Left ventricle myocardium (tissue), 1 donor: Measurements from ENCODE around the genes CTAGE1 and TMEM241.

DNA sequence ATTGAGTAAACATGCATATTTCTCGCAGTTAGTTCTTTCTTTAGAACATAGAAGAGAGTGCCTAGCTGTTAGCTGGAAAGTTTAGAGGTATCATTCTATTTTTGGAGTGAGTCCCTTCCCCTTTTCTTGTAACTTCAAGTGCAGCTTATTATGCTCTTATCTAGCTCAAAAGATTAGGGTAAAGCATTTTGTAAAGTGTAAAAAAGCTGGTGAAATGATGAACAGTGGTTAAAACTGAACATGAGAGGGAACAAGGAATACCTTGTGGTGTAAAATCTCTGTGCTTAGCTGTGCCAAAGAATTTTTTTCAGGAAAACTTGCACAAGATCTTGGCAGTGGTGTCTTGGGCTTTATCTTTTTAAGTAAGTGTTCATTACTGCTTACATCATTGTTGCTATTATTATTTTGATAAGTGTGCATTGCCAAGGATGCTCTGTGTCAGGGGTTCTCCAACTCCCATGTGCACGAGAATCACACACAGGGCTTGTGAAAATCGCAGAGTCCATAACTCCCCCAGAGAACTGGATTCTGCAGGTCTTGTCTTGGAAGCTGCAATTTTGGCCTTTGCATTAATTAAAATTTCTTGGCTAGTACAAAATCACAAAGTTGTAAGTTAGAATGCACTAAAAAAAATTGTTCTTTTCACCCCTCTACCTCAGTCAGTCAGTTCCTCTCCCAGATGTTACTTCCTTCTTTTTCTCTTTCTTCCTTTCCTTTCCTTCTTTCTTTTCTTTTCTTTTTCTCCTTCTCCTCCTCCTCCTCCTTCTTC lies 37.6 kb downstream of the GATA6 start:
- PRO-cap: no peak

GRCh38 chr18:22210198-22210991 lies 41.0 kb downstream of the GATA6 start:
- PRO-cap: no peak

- PRO-cap: no peak
Measured at GRCh38 chr18:22322010-22322576, 95.6 kb downstream of the CTAGE1 start.

- PRO-cap: unidirectional peak, plus-strand start at chr18:22324318
Measured at GRCh38 chr18:22324010-22324459, 93.7 kb downstream of the CTAGE1 start.

- PRO-cap: bidirectional peak, plus-strand start at chr18:22324913, minus-strand start at chr18:22324953; bidirectional peak, plus-strand start at chr18:22325090, minus-strand start at chr18:22324994
Measured at GRCh38 chr18:22324460-22325259, 93.1 kb downstream of the CTAGE1 start.

- PRO-cap: no peak
Measured at GRCh38 chr18:22345199-22346178, 72.2 kb downstream of the CTAGE1 start.

DNA sequence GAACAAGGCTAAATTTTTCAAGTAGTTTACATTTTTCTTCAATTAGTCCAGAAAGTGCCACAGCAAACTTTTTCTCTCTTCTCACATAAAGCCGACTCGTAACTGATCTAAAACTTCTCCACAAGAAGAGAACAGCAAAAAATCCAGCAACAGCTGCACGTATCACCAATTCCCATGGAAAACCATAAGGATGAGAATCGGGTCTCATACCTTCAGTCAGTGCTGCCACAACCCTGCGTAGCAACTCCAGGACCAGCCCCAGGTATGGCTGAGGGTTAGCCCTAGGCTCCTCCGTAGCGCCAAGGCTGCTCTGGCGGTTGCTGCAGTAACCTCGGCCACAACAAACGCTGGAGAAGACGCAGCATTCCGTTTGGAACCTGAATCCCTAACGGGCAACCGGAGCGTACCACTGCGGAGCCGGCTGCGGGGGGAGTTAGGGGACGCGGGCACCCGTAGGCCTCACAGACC lies at the start of gene CTAGE1:
CTAGE1 (minus strand) TSS at position 312 of the 468 bp plus-strand sequence.
- PRO-cap: no peak

DNA sequence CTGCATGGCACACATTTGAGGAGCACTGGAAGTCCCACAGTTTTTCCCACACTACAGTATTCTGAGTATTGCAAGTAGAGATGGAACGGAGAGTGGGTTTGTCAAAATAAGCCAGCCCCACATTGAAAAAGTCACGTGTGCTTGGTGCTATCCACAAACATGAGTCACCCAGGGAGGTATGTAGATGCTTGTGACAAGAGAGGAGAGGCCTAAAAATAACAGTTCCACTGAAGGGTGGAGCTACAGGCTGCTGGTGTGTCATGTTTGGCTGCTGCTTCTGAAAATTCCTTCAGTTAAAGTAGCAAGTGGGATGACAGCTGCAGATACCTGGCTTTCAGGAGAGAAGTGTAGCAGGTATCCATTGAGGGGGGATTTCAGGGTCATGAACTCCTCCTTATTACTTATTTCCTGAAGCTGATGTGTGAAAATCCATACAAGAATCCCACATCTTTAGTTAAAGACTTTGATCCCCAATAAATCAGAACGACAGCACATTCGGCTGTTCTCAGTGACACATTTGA lies 48.4 kb upstream of the CTAGE1 start:
- PRO-cap: bidirectional peak, plus-strand start at position 292 of the sequence, minus-strand start at position 165 of the sequence

DNA sequence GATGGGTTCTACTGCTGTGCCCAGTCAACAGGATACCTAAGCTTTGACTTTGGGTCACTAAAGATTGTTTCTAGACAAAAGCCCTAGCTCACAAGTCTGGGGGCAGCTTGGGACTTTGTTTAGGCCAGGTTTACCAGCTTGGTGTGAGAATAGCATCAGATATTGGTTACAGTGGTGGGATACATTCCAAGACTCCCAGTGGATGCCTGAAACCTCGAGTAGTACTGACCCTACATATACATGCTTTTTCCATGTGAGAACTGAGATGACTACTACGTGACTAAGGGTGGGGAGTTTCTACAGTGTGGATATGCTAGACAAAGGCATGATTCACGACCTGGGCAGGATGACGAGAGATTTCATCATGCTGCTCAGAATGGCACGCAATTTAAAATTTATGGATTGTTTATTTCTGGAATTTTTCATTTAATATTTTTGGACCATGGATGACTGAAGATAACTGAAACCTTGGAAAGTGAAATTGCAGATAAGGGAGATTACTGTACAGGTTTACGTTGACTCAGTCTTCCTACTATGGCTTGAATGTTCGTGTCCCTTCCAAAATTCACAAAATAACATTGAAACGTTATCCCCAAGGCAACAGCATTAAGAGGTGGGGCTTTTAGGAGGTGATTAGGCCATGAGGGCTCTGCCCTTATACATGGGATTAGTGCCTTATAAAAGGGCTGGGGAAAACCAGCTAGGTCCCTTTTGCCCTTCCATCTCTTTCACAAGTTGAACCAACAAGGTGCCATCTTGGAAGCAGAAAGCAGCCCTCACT lies 50.2 kb upstream of the CTAGE1 start:
- PRO-cap: no peak

- PRO-cap: no peak
Measured at GRCh38 chr18:22489708-22490220, 72.0 kb upstream of the CTAGE1 start.

- PRO-cap: no peak
Measured at GRCh38 chr18:22609431-22610188, 191.9 kb upstream of the CTAGE1 start.

DNA sequence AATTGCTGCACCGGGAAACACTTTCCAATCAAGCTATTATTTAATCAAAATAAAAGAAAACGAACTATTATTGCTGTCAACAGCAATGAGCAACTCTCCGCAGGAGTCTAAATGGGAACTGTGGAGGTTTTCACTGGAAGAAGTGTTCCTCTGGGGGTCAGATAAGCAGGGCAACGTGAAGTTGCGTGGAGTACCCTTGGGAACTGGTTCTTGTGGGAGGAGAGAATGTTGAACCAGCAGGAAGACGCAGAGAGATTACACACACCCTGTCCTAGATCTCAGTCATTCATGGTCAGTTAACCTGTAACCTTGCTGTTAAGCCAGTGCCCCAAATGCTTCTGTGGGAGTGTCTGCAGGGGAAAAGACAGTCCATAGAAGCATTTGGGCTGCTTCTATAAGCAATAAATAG lies 20.4 kb upstream of the CABLES1 start:
- PRO-cap: no peak

GRCh38 chr18:23437208-23438205 lies at the start of gene TMEM241:
TSS of gene TMEM241 (minus strand) at chr18:23437961.
- PRO-cap: bidirectional peak, plus-strand start at chr18:23438094, minus-strand start at chr18:23437961

DNA sequence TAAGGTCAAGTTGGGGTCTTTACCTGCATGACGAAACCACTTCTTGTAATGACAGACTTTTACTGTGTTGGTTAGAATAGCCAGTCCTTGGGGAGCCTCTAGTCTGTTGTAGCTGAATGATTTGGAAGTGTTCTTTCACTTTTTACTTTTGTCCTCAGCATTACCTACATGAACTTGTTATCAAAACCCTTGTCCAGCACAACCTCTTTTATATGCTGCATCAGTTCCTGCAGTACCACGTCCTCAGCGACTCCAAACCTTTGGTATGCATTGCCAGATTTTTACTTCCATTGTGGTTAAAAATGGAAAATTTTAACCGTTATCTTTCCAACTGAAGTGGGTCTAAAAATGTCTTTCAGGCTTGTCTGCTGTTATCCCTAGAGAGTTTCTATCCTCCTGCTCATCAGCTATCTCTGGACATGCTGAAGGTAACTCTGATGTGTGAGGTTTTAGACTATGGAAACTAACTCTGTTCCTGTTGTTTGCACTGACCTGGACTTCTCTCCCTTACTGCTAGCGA lies 26.6 kb downstream of the RMC1 start:
- PRO-cap: no peak

DNA sequence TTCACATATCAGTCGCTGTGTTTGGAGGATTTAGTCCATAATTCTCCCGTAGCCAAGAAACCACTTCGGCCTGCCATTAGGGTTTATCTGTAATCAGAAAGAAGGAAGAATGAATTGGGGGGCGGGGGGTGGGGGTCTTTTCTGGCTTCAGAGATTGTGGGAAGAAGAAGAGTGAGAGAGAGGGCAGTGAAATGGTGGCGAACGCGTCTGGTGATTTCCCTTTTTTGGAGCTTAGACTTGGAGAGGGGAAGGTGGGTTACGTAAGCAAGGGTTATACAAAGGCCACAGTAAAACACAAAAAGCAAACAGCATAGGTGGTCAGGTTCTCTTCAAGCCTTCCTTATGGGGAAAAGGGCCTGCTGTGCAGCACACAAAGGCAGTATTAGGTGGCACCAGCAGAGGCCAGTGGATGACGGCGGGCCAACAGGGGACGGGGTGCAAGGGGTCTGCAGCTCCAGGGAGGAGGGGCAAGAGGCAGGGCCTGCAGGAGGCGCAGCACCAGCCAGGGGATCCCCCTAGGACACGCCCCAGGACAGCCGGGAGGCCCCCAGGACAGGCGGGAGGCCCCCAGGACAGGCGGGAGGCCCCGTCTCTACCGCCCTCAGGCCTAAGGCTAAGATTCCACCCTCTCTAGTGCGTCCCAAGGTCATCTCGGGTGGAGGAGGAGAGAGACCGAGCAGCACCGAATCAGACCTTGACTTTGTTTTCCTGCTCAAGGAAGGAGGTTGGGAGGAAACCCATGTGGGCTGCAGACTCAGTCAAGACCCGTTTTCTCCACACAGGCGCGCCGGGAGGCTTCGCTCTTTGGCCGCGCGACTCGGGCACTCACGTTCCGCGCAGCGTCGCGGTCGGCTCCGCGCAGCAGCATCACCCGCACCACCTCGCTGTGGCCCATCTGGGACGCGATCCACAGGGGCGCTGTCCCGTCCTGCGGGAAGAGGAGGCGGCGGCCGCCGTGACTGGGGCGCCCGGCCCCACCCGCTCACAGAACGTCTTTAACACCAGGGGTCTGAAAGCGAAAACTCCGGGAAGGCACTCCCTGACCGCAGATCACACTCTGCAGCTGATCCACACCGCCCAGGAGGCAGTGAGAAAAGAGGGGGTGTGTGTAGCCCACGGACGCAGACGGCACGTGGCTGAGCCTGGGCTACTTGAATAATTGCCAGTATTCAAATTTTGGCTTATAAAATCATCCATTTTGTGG lies 32.8 kb upstream of the NPC1 start:
- PRO-cap: unidirectional peak, minus-strand start at position 827 of the sequence

GRCh38 chr18:23663390-23663666 lies 617 bp upstream of the ANKRD29 start:
- PRO-cap: no peak

DNA sequence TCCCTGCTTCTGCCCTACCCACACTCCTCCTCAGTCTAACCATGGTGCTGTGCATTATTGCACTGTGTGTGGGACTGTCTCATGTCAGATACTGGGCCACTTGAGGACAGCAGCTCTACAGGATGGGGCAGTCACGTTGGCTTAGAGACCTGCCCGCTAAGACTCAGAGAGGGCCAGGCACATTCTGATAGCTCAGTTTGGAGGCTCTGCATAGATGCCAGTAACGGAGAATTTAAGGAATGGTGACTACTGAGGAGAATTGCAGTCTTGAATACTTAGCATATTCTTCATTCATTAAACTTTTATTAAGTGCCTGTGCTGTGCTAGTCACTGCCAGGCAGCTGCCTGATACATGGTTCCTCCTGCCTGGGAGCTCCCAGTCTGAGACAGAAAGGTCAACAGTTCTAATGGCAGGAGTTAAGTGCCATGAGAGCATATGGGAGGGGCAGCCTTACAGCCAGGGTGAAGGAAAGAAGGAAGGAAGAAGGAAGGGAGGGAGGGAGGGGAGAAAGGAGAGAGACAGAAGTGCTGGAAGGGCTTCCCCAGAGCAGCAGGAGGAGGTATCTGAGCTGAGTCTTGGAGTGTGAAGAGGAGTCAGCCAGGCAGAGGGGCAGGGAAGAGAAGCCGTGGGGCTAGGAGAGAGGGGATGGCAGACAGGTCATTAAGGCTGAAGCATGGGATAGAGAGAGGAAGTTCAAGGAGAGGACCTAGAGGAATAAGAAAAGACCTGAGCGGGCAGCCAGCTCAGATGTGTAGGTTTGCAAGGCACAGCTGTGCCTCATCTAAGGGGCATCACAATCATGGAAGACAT lies 90.8 kb downstream of the LAMA3 start:
- PRO-cap: no peak

- PRO-cap: no peak
Measured at GRCh38 chr18:23903788-23904272, 110.7 kb upstream of the TTC39C start.

- PRO-cap: bidirectional peak, plus-strand start at chr18:24089320, minus-strand start at chr18:24089253
Measured at GRCh38 chr18:24089078-24089675, 49.7 kb upstream of the CABYR start.

DNA sequence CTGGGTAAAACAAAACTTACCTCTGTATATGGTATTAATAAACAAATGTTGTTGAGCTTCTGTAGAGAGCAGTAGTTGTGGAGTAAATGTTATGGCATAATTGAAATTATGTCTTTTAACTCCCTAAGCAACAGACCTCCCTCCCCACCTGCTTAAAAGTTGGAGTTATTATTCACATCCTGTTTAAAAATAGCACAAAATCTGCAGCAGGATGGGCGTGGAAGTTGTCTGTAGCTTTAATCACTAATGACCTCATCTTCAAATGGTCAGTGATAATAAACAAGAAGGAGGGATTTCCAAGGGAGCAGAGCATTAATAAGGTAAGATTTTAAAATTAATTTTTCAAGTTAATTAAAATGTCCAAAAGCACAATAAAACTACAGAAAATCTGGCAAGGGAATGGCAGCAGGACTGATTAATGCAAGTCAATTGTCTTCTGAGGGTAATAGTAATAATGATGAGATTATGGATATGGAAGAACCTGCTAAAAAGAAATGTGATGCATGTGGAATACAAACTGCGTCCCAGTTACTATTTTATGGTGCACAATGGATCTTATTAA lies 167.6 kb downstream of the HRH4 start:
- PRO-cap: no peak